Placental pericyte (primary cell): ENCODE data around the gene PITPNB.

DNA sequence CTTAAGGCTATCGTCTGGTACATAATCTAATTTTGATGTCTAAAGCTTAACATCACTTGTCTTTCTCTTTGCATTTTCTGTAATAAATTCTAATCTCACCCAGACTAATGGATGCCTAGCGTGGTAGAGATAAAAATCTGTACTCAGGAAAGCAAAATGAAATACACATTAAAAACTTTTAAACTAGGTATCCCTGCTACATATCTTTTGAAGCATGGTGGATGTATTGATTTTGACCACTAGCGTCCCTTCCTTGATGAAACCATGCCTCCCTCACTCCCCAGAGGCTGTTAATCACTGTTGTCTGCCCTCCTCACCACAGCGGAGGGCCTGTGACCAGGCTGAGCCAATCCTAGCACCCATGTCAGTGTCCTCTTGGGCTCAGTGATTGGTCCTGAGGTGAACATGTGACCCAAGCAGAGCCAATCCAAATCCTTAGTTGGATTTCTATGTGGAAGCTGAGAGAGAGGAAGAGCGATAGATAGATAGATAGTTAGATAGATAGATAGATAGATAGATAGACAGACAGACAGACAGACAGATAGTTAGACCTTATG, 82.2 kb upstream of the GRK3 start:
- CAGE, long polyA plus RNA: no peak

DNA sequence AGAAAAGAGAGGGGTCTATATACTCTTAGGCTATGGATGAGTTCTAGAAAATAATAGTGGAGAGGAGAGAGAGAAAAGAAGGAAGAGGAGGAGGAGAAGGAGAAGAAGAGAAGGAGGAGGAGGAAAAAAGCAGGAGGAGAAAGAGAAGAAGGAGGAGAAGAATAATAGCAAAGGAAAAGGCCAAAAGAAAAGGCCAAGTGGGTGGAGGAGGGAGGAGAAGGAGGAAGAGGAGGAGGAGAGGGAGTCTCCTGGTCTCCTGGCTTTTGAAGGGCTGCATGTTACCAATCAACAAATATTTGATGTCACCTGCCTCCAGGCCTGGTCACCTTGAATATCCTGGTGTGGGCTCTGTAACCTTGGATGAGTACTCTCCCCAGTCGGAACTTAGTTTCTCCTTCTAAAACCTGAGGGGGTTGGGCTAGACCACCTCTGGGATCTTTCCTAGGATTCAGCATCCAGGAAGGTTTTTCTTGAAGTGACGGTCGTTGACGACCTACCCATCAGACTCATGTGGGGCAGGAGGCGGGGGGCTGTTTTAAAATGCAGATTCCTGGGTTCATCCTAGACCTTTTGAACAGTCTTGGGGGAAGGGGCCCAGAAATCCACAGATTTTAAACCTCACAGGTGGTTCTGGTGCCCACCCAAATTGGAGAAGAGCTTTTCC, 1.5 kb downstream of the MYO18B start:
- CAGE, long polyA plus RNA: no peak

DNA sequence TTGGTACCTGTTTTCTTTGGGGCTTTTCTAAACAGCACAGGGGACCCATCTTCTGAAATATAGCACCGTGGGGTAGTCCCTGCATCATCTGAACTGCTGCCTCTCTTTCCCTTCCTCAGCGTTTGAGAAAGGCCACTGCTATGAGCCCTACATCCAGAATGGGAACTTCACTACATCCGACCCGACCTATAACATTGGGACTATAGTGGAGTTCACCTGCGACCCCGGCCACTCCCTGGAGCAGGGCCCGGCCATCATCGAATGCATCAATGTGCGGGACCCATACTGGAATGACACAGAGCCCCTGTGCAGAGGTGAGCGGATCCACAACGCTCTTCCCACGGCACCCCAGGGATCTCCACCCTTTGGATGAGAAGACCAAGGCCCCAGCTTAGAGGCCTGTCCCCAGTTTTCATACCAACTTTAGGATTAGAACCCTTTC, 117.4 kb upstream of the ASPHD2 start:
- CAGE, long polyA plus RNA: no peak

DNA sequence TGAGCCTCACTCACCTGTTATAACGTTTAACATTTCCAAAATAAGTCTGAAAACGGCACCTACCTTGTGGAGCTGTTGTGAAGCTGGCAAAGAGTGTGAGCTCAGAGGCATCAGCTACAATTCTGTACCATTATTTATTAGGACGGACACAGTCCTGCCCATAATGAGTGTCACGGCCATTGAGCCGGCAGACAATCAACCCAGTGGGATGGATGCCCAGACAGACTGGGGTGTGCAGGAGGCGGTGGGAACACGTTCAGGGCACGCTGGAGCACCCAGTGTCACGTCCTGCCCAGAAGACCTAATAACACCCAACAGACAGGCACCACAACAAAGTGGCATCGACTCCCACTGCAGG, 34.5 kb downstream of the TPST2 start:
- CAGE, long polyA plus RNA: no peak

DNA sequence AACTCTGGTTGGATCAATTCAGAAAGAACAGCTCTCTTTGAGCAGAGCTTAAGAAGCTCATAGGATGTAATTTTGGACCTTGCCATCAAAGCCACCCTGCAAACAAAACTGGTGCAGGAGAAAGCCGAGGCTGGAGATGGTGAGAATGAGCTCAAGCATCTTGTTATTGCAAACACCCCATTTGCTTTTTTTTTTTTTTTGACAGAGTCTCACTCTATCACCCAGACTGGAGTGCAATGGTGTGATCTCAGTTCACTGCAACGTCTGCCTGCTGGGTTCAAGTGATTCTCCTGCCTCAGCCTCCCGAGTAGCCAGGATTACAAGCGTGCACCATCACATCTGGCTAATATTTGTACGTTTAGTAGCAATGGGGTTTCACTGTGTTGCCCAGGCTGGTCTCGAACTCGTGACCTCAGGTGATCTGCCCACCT, 21.8 kb downstream of the CRYBA4 start:
- CAGE, long polyA plus RNA: no peak

GRCh38 chr22:26646173-26646522, 24.4 kb downstream of the CRYBA4 start:
- CAGE, long polyA plus RNA: no peak

DNA sequence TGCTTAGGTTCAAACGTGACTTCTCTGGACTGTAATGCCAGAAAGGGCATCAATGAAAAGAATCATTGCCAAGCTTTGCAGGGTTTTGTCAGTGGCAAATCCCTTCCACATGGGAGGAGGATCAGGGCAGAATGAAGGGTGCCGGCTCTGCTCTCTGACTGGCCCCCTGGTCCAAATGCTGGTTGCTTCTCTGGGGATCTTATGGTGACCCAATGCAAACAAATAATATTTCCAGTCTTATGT, 454.4 kb downstream of the CRYBA4 start:
- CAGE, long polyA plus RNA: no peak

GRCh38 chr22:27108419-27109294, 486.9 kb downstream of the CRYBA4 start:
- CAGE, long polyA plus RNA: no peak

- CAGE, long polyA plus RNA: no peak
Observed at GRCh38 chr22:27242717-27243325, 558.7 kb downstream of the MN1 start.

DNA sequence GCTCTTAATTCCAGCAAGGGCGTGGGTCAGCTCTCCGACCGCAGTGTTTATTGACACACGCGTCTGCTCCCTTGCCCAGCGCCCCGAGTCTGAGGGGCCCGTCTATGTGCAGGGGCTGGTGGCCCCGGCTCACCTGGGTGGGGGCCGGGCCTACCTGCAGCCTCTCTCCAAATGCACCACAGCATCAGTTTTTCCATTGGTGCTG, 313.4 kb downstream of the MN1 start:
- CAGE, long polyA plus RNA: no peak

GRCh38 chr22:27531636-27532270, 269.8 kb downstream of the MN1 start:
- CAGE, long polyA plus RNA: no peak

DNA sequence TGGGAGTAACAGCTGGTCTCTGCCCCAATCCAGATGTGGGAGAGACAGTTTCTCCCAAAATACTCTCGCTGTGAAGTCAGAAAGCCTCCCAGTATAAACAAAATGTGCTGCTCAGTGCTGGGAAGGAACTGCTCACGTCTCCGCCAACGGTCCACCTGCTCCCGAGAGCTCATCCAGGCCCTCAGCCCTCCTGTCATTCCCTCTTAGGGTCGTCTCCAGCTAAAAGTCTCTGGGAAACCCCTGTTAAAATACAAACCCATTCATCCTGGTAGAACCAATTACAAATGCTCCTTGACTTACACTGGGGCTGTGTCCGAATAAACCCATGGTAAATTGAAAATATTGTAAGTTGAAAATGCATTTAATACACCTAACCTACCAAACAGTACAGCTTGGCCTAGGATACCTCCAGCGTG, 219.7 kb downstream of the MN1 start:
- CAGE, long polyA plus RNA: no peak

- CAGE, long polyA plus RNA: no peak
Observed at GRCh38 chr22:27636919-27637727, 164.4 kb downstream of the MN1 start.

DNA sequence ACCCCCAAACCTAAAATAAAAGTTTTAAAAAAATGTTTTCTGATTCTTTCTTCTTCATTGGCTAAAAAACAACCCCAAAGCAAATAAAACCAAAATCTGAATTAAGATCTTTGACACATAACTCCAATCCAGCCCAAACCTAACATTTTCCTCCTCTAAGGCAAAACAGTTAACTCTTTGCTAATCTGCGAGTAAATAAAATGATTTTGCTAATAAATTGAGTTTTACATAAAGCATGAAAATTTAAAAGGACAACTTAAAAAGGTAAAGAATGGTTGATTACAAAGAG, 53.3 kb downstream of the PITPNB start:
- CAGE, long polyA plus RNA: no peak

GRCh38 chr22:27867969-27868592, 51.0 kb downstream of the PITPNB start:
- CAGE, long polyA plus RNA: no peak

- CAGE, long polyA plus RNA: no peak
Observed at GRCh38 chr22:27873343-27874234, 45.5 kb downstream of the PITPNB start.

- CAGE, long polyA plus RNA: no peak
Observed at GRCh38 chr22:27889357-27889896, 29.6 kb downstream of the PITPNB start.

GRCh38 chr22:27919054-27919383, at the start of gene PITPNB:
Gene PITPNB (minus strand): TSS chr22:27919256.
- CAGE, long polyA plus RNA: no peak

- CAGE, long polyA plus RNA: no peak
Observed at GRCh38 chr22:27919384-27920413, 643 bp upstream of the PITPNB start.

DNA sequence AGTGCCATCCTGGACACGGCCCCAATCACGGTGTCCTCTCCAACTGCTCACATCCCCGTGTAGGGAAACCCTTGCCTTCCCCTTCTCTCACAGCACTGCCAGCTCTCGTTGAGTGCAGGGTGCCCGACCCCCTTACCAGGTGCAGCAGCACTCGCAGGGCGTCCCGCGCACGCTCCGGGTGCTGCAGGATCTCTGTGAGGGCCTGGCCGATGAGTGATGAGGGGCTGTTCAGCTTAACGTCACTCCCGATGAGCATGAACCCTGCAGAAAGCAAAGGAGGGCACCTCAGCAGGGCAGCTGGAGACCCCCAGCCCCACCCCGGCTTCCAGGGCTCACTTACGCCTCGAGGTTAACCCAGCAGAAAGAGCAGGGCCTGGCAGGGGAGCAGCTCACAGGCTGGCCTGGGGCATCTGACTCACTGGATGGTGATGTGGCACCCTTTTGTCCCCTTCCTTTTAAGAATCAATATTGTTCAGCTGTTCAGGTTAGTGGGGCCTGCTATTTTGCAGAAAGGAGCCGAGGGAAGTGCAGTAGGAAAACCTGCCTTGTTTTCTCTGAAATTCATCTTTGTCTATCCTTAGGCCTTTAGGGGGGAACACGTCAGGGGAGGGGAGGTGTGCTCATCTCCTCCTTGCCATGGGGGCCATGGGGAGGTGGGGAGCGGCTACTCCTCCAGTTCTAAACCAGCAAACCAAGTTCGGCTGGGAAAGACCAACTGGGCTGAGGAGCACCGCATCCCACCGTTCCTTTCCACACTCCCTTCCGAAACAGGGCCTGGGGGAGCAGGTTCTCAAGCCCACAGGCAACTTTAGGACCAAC, 77.2 kb upstream of the PITPNB start:
- CAGE, long polyA plus RNA: no peak